Metastatic Lung Carcinoma in the Adrenal Gland (tissue), 1 donor: ENCODE measurements around a stretch of chr2.

- PRO-cap, result no peak
These were observed 235.5 kb downstream of the ATAD2B start for GRCh38 chr2:23691290-23691874.

DNA sequence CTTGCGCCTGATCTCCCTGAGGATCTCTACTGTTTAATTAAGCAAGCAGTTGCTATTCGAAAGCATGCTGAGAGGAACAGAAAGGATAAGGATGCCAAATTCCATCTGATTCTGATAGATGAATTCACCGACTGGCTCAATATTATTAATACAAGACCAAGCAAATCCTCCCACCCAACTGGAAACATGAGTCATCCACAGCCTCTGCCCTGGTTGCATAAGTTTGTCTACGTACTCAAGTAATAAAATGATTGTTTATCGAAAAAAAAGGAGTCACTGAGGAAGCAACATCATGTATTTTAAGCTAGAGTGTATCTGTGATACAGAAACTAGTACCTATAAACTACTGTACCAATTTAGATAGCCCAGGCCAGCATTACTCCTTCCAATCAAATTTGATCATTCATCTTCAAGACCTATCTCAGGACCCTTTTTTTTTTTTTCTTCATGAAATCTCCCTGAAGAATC is 26.0 kb downstream of the ATAD2B start:
- PRO-cap, result no peak

DNA sequence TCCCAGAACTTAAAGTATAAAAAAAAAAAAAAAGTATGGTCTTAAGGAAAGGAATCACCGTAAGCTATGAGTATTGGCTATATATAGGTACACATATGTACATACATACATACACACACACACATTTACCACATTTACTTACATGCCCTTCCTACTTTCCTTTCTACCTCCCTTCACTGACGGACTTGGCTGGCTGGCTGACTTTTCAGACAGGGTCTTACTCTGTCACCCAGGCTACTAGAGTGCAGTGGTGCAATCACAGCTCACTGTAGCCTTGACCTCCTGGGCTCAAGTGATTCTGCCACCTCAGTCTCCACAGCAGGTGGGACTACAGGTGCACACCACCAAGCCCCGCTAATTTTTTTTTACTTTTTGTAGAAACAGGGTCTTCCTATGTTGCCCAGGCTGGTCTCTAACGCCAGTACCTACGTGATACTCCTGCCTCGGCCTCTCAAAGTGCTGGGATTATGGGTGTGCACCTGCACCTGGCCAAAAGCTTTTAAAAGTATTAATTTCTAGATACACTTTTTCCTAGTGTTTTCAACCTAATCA is 92.6 kb downstream of the FAM228A start:
- PRO-cap, result no peak

DNA sequence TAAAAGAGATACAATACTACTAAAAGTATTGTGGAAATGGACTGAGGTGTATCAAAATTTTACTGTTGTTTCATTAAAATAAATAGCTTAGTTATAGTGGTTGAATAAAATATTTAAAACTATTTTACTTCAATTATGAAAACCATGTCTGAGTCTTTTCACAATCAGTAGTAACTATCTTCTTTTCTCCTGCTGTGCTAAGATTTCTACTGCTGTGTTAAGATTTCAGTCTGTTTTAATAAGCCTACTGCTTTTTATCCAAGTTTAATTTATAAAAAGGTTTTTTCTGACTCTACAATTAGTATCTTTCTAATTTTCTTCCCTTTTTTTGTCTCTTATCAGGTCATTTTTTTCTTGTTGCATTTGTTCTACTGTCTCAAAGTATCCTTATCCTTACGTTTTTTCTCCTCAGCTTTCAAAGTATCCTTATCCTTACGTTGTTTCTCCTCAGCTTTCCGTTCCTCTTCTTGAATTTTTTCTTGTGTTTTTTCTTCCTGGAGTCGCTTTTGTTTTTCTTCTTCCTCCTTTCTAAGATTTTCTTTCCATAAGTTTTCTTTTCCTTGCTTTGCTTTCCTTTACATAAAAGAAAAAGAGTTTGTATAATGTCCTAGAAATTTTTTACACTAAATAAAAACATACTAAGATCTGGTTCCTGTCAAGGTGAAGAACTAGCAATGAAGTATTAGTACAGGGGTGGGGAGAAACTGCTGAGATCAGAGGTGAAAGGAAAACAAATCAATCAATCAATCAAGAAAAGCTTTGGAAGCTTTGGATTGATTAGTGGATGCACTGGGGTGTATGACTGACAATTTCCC is 88.8 kb downstream of the ITSN2 start:
- PRO-cap, result no peak

DNA sequence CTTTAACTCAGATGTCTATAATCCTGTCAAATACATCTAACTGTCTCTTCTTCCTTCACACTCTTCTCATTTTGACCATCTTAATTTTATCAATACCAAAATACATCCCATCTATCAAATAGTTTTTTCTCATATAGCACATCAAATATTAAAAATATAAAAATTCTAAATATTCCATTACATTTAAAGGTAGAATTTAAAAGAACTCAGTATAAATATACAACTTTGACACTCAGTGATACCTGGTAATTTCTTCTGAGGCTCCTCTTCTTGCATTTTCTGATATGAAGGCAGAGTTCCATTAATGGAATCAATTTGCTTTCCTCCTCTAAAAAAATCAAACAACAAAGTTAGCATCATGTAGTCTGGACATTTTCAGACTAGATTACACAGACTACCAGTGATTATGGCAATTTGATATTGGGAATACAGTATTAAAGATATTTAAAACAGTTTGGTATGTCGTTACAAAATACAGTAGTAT is 59.4 kb downstream of the ITSN2 start:
- PRO-cap, result no peak

GRCh38 chr2:24359503-24359976 is 796 bp downstream of the ITSN2 start:
- PRO-cap, result bidirectional peak, plus-strand start at chr2:24359901, minus-strand start at chr2:24359794

DNA sequence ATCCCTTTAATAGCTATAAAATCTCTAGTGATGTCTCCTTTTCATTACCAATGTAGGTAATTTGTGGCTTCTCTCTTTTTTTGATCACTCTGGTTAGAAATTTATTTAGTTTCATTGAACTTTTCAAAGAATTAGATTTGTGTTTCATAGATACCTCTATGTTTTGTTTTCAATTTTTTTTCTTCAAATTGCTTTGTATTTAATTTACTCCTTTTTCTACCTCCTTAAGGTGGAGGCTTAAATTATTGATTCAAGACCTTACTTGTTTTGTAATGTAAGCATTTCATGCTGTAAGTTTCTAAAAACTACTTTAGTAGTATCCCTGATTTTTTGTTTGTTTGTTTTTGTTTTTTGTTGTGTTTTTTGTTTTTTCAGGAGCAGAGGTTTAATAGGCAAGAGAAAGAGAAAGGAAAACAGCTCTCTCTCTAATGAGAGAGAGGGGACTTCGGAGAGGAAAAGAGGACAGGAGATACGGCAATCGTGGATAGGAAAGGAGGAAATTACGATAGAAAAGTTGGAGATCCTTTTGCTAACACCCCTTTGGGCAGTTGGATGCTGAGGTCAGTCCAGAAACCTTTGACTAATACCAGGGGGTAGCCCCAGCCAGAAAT is 63.1 kb downstream of the NCOA1 start:
- PRO-cap, result no peak

DNA sequence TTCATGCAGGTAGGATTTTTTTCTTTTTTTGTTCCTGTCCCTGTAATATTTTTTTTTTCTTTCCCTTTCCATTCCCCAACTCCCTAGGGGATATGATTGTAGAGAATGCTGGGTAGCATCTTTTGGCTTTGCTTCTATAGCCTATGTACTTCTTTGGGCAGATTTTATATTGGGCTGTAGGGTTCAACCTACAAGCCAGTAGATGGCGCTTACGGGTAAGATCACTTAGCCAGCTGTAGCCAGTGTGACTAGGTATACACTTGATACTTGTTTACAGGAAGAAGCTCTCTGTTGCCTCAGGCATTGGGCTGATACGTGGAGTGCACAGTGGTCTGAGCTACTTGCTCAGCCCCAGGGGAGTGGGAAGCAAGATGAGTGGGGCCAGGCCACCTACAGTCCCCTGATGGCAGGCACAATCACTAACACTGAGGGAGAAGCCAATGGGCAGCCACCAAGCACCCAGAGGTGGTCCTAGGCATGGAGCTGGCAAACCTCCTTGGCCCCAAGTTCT is 122.0 kb downstream of the NCOA1 start:
- PRO-cap, result no peak

GRCh38 chr2:24668310-24668842 is 124.8 kb downstream of the PTRHD1 start:
- PRO-cap, result no peak

GRCh38 chr2:24819527-24820347 is 26.5 kb downstream of the CENPO start:
- PRO-cap, result no peak

DNA sequence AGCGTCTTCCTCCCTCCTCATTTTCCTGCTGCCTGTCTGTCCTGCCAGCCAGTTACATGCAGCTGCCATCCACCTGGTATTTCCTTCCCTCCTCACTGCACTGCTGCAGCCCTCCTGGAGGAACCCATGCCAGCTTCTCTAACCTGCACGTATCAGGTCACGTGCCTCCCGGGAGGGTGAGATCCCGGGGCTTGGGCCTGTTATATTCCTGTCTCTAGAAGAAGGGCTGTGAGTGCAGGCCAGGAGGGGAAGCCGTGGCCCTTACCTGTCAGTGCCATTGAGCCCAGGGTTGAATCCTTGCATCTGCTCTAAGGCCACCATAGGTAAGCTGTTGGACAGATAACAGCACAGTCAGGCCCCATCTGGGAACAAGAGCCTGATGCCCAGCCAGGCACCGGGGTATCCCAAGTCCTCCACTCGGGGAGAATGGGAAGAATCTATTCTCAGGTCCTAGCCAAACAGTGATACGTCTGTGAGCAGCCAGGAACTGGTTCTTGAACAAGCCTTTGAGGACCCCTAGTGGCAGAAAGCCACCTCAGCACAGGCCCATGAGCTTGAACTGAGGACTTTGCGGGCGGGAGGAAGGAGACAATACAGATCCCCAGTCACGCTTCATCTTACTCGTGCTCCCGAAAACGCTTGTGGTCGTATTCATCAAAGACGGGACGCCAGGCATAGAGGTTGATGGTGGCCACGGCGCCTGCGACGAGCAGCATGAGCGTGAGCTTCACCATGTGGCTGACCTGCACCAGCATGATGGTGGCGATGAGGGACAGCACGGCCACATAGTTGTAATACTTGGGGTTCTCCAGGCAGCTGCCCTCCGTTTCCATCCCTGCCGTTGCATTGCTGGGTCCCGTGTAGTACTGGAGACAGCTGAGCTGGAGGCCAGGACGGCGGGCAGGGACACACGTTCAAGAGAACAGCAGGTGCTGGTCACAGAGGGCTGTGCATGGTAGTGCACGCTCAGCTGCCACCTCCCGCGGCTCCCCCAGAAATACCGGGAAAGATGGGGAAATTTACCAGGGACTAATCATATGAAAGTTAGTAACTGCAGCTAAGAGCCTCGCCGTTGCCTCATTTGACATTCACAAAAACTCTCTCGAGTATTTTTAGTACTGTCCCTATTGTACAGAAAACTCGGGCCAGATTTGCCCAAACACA is 34.4 kb downstream of the CENPO start:
- PRO-cap, result no peak

DNA sequence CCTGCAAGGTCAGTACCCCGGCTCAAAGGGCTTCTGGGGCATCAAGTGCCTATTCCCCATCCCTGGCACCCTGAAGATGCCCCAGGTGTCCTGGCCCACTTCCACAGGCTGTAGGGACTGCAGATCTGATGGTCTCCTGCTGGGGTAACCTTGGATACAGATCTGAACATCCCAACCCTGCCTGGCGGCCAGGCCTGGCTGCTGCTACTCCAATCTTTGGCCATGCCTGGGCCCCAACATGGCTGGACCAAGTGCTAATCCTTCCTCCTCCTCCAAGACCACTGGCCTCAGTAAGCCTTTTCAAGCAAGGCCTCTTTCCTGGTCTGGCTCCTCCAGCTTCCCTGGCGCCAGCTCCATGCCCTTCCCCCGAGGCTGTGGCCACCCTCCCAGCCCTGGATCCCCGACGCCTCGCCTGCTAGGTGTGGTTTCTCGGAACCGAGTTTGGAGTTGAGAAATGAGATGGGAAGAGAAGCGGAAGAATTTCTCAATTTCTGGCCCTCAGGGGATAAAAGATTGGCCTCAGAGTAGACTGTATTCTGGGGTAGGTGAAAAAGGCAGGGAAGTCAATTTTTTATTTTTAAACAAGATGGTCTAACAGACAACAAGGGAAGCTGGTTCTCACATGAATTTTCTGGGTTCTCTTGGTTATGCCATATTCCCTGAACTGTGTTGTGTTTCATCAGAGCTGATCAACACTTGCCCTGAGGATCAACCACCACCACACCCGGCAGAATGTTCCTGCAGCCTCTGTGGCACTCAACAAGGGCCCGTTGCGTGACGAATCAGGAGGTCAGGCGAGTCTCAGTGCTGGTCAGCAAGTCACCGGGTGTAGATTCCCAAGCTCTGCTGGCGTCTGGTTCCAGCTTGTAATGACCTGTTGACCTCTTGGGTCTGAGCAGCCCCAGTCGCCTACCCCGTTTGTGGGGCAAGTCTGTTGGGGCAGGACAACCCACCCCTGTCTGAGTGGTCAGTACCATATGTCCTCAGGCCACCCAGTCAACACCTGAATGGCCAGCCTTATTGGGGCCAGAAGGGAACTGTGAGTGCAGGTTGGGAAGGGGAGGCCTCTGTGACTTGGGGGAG is 46.3 kb downstream of the ADCY3 start:
- PRO-cap, result no peak

DNA sequence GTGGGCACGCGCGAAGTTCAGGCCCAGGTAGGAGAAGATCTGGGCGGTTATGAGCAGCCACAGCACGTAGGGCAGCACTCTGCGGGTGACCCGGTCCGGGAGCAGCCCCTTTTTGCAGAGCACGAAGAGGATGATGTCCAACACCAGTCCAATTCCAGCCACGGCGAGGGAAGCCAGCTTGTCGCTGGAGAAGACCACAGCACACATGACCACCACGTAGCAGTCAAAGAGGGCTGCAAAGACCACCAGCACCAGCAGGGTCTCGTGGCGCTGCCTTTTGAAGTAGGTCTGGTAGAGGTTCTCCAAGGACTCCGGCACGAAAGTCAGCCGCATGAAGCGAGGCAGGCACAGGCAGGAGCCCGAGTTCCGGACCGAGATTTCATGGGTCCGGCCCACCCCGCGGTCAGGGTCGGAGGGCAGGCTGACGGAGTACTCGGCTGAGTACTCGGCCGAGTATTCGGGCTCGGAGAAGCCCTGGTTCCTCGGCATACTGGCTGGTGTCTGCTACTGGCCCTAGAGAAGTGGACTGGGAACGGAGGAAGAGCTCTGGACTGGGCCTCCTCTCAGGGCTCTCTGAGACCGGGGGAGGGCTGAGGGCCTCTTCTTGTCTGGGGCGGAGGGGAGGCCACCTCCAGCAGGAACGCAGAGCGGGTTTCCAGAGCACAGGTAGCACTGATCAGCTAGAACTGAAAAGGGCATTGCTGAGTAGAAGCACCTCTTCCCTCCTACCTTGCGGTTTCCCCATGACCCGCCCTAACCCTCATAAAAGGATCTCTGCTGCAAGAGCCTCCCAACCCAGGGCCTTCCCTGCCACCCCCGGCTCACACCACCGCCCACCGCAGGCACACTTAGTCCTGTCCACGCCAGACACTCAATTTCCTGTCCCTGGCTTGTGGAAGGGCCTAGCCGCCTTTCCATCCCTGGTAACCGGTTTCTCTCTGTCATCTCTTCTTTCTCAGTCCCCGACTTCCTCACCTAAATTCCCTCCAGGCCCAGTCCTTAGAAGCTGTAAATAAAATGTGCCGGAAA is 1.2 kb downstream of the ADCY3 start:
- PRO-cap, result no peak

GRCh38 chr2:25041853-25042020 is 139 bp upstream of the EFR3B start:
- PRO-cap, result bidirectional peak, plus-strand start at chr2:25042076, minus-strand start at chr2:25041940

DNA sequence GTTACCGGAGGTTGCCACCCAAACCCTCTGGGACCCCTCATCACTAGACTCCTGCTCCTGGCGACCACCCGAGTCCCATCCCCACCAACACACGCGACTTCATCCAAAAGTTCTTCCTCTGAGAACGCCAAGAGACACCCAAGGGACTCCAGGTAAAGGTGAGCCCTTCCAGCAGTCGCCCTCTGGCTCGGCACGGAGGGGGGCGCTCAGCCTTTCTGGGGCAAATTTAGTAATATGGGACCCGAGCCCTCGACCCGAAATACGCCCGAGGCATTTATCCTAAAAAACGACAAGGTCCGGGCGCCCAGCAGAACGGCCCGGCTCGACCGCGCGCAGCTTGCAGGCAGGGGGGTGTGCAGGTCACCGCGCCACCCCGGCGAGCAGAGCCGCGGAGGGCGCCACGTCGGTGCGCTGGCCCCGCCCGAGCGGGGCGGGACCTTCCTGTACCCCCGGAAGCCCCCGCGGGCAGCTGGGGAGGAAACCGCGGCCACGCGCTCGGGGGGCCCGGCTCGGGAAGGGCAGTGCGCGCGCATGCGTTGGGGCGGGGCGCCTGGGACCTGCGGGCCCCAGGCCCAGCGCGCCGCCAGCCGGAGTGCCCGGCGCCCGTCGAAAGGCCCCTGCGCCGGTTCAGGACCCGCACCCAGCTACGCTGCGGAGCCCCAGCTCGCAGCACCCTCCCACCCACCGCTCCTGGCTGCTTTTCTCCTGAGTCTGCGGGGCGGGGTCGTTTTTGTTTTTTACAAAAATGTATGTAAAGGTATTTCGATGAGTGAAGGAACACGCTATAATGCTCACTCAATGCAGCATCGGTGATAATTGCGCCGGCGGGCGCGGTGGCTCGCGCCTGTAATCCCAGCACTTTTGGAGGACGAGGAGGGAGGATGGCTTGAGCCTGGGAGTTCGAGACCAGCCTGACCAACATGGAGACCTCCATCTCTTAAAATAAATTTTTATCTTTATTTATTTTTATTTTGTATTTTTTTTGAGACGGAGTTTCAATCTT is 47.6 kb upstream of the POMC start:
- PRO-cap, result bidirectional peak, plus-strand start at position 590 of the sequence, minus-strand start at position 443 of the sequence

- PRO-cap, result no peak
These were observed 84.1 kb upstream of the POMC start for GRCh38 chr2:25252301-25253104.

- PRO-cap, result no peak
These were observed 68.3 kb downstream of the DNMT3A start for GRCh38 chr2:25273271-25273960.

GRCh38 chr2:25277005-25277707 is 64.6 kb downstream of the DNMT3A start:
- PRO-cap, result no peak

GRCh38 chr2:25279052-25279797 is 62.5 kb downstream of the DNMT3A start:
- PRO-cap, result no peak

DNA sequence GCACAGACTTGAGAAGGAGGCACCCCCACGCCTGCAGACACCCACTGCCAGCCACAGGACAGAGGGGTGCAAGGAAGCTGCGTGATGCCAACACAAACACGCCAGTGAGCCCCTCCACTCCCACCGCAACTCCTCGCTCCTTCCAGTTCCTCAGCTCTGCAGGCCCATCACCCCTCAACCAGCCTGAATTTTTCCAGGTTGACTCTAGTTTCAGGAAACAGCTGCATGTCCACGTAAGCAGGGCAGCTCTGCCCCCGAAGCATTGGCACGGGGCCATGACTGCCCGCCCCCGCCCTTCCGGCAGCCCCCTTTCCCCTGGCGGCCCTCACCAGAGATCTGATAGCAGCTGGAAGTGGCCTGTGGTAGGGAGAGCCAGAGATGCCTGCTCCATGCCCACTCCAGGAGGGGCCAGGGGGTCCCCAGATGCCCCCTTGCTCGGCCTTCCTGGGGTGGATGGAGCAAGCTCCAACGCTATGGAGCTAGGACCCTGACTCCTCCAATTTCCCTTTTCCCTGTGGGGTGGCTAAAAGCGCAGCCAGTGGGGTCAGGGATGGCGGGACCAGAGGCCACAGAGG is 50.6 kb downstream of the DNMT3A start:
- PRO-cap, result no peak